ENCODE results near the gene FNDC3A.

GRCh38 chr13:48733972-48734171 is 80.1 kb downstream of the CYSLTR2 start:
- PRO-cap = unidirectional peak, plus-strand start at chr13:48734046
- RAMPAGE, long total RNA, 4 experiments = no peak in any of the 4 experiments

- PRO-cap = unidirectional peak, plus-strand start at chr13:48975532; bidirectional peak, plus-strand start at chr13:48975960, minus-strand start at chr13:48975864; bidirectional peak, plus-strand start at chr13:48976159, minus-strand start at chr13:48976163
- RAMPAGE, long total RNA, 4 experiments = start-site peak on the plus strand in 3 of 4 experiments, at chr13:48975467-48976077 at its widest, 5 to 45 reads per replicate; start-site peak on the minus strand in 1 of 4 experiments, at chr13:48976137-48976200 at its widest, 9 reads per replicate
Observed at GRCh38 chr13:48975424-48976465, at the start of gene FNDC3A. FNDC3A (plus strand) TSS chr13:48975912.

GRCh38 chr13:48976466-48977244 is 943 bp downstream of the FNDC3A start:
- PRO-cap = bidirectional peak, plus-strand start at chr13:48976602, minus-strand start at chr13:48976539; bidirectional peak, plus-strand start at chr13:48976820, minus-strand start at chr13:48976861
- RAMPAGE, long total RNA, 4 experiments = start-site peak on the plus strand in 3 of 4 experiments, at chr13:48976593-48976845 at its widest, 6 to 53 reads per replicate

DNA sequence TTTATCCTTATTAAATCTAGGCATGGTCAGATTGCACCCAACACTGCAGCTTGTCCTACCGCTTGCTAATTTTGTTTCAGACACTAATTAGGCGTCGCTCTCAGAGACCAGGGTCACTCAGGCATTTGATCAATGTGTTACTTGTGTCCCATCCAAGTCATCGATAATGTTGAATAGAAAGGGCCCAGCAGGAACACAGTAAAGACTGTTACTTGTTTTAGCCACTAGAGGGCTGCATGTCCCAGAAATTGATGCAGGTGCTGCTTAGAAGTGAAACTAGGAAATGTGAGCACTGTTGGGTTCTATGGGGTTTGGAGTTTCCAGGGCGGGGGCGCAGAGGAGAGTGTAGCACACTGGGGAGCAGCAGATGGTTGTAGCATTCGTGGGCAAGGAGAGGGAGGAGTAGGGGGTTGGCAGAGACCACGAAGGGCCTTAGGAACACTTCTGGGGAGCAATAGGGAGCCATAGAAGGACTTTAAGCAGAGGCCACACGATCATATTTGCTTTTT is 53.4 kb downstream of the CDADC1 start:
- PRO-cap = no peak
- RAMPAGE, long total RNA, 4 experiments = no peak in any of the 4 experiments

- PRO-cap = no peak
- RAMPAGE, long total RNA, 4 experiments = no peak in any of the 4 experiments
Observed at GRCh38 chr13:49397281-49397682, 46.6 kb downstream of the CAB39L start.

GRCh38 chr13:49606795-49607257 is 21.5 kb upstream of the RCBTB1 start:
- PRO-cap = no peak
- RAMPAGE, long total RNA, 4 experiments = no peak in any of the 4 experiments

DNA sequence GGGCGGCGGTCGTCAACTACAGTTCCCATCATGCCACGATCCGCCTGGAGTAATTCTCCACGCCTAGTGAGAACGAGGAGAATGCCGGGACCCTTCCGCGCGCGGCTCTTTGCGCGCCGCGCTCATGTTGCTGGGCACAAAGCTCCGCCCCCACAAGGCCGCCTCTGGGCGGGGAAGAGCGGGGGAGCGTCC is 332 bp upstream of the KPNA3 start:
- PRO-cap = bidirectional peak, plus-strand start outside the sequence, minus-strand start at position 83 of the sequence
- RAMPAGE, long total RNA, 4 experiments = no peak in any of the 4 experiments

- PRO-cap = no peak
- RAMPAGE, long total RNA, 4 experiments = no peak in any of the 4 experiments
Observed at GRCh38 chr13:49793322-49793572, 765 bp upstream of the KPNA3 start.

GRCh38 chr13:50045078-50045972 is 30.1 kb downstream of the KCNRG start:
- PRO-cap = no peak
- RAMPAGE, long total RNA, 4 experiments = no peak in any of the 4 experiments

GRCh38 chr13:50126604-50126868 is 111.3 kb downstream of the KCNRG start:
- PRO-cap = no peak
- RAMPAGE, long total RNA, 4 experiments = no peak in any of the 4 experiments

DNA sequence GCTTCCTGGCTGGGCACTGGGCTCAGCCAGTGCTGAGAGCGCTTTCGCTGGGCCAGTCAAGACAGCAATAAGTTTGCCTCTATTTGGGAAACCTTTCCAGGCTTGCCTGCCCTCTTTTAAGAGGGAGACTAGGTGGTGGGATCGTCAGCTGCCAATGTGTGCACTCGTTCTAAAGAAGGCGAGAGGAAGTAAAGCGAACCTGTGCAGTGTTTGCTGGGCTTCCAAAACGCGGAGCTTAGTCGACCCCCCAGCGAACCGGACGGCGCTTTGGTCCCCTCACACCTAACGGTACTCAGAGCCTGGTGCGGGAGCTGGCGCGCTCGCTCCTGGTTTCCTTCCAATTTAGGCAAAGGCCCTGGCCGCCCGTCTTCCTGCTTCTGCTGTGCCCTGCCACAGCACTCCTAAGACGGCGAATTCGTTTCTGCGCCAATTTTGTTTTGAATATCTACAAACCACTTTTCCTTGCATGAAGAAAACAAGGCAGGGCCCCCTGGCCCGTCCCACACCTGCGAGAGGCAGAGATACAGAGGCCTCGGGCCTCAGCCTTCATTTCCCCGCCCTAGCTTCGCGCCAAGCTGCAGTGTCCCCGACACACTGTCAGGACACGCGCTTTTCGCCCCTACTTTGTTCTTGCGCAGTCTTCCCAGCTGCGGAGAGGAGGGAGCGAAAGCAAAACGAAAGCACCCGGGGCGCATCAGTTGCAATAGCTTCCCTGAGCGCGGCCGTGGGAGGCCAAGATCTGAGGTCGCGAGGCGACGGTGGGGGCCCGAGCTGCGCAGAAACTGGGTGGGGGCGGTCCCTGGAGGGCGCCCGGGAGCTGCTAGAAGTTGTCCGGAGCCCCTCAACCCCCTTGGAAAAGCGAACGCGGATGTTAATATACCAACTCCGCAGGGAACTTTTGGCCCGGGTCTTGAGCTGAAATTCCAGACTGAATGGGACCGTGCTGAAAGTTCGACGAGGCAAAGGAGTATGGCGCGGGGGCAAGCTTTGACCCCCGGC is 111.9 kb downstream of the KCNRG start:
- PRO-cap = no peak
- RAMPAGE, long total RNA, 4 experiments = no peak in any of the 4 experiments

GRCh38 chr13:50389588-50390314 is 374.5 kb downstream of the KCNRG start:
- PRO-cap = no peak
- RAMPAGE, long total RNA, 4 experiments = no peak in any of the 4 experiments

GRCh38 chr13:51134690-51135401 is 23.8 kb upstream of the C13orf42 start:
- PRO-cap = no peak
- RAMPAGE, long total RNA, 4 experiments = no peak in any of the 4 experiments

GRCh38 chr13:51173242-51173448 is 49.1 kb upstream of the FAM124A start:
- PRO-cap = no peak
- RAMPAGE, long total RNA, 4 experiments = no peak in any of the 4 experiments

DNA sequence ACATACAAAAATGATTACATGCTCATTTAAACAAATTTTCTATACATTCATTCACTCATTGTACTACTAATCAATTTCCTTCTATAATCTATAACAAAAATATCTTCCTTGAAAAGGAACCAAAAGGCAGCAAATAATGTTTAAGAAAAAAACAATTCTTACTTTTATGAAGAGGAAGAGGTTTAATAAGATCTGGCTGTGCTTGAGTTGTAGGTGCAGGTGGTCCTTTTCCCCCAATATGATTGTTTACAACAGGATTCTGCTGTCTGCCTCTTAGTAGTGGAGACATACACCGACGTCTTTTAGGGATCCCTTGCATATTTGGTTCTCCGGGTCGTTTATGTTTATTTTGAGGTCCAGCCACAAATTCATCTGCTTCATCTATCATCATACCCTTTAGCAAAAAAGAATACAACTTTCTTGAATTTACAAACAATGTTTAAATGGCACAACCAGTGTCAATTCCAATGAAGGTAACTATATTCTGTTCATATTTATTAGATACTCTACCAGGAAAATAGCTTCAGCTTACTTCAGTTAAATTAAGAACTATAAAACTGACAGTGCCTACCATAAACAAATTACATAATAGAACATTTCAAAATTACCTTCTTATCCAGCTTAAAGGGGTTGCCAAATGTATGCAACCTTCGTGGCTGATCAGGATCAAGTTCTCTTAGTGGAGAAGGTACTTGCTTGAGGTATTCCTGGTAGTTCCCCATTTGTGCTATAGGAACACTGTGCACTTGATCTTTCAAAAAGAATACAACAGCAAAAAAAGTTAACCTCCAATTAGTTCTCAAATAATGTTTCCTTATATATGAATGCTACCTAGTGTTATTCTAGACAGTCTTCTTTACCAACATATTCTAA is 34.8 kb downstream of the SERPINE3 start:
- PRO-cap = no peak
- RAMPAGE, long total RNA, 4 experiments = no peak in any of the 4 experiments

GRCh38 chr13:51378058-51378513 is 38.6 kb downstream of the SERPINE3 start:
- PRO-cap = no peak
- RAMPAGE, long total RNA, 4 experiments = no peak in any of the 4 experiments

DNA sequence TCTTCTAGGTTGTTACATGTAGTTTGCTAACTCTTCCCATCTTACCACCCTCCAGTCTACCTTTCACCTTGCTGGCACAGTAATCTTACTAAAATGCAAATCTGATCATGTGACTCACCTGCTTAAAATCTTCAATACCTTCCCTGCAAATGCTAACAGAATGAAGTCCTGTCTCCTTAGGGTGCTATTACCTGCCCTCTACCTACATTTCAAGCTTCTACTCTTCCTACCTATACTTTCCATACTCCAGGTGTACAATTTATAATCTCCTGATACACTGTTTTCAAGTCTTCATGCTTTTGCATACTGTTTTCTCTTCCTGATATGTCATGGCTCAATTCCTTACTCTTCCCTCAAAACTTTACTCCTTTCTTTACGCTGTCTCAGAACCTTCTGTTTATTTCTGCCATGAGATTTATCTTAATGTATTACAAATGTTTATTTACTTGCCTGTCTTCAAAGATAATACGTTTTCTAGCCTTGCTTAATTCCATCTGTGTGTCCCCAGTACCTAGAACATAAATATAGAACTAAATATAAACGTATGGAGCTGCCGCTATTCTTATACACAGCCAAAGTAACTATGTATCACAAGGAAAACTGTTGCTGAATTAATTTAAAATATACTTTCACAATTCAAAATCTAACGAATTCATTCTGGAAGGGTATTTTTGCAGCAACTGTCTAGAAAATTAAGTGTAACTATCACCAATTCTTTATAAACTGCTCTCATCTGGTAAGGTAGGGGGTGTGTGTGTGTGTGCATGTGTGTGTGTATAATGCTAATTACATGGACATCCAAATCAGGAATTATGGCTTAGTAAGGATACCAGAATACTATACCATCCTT is 30.0 kb downstream of the INTS6 start:
- PRO-cap = no peak
- RAMPAGE, long total RNA, 4 experiments = no peak in any of the 4 experiments

- PRO-cap = no peak
- RAMPAGE, long total RNA, 4 experiments = no peak in any of the 4 experiments
Observed at GRCh38 chr13:51441054-51441466, 11.8 kb downstream of the INTS6 start.

GRCh38 chr13:51551981-51552572 is 32.2 kb upstream of the WDFY2 start:
- PRO-cap = no peak
- RAMPAGE, long total RNA, 4 experiments = no peak in any of the 4 experiments

DNA sequence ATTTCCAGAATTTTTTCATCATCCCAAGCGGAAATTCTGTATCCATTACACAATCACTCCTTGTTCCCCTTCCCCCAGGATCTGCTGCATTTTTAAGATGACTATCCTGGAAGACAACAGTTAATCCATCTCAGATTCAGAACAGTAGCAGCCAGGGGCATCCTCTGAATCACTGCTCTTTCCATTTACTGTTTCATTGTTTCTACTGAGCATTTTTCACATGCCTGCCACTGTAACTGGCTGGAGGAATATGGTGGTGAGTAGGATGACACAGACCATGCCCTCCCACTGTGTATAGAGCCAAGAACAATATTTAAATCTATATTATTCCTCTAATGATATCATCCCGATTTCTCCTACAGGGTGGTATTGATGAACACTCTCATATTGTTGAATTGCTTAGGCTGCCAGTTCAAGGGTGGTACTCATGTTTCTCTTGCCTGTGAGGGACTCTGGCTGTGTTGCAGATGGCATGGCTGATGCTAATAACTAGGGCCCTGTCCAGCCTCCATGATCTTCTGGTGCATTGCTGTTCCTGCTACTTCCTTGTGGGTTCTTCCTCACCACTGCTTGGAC is 59.0 kb downstream of the WDFY2 start:
- PRO-cap = no peak
- RAMPAGE, long total RNA, 4 experiments = no peak in any of the 4 experiments